Omental fat pad (tissue), 4 donors: ENCODE measurements around a stretch of chr15.

GRCh38 chr15:59353843-59354588 is 18.7 kb downstream of the MYO1E start:
- PRO-cap: no peak
- RAMPAGE, long total RNA, 4 experiments: no peak in any of the 4 experiments

- PRO-cap: no peak
- RAMPAGE, long total RNA, 4 experiments: no peak in any of the 4 experiments
Measured at GRCh38 chr15:59374122-59374383, 1.4 kb upstream of the MYO1E start.

DNA sequence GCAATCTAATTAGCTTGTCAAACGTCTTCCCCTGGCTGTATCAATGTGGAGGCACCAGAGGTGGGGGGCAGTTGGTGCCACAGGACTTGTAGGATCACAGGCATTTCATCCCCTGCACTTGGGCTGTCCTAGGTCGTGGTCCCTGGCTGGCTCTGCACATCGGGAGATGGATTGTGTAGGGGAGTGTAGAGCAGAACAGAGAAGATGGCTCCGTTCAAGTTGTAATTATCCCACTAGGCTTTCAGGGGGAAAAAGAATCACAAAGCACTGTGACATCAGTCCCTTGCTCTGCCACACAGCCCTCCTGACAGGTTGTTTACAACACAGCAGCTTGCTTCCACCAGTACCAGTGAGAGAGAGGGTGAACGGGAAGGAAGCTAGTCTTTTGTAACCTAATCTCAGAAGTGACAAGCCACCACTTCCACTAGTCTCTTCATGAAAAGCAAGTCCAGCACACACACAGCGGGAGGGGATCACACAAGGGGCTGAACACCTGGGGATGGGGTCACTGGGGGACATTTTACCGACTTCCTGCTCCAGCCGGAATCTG is 86.2 kb downstream of the FAM81A start:
- PRO-cap: no peak
- RAMPAGE, long total RNA, 4 experiments: no peak in any of the 4 experiments

DNA sequence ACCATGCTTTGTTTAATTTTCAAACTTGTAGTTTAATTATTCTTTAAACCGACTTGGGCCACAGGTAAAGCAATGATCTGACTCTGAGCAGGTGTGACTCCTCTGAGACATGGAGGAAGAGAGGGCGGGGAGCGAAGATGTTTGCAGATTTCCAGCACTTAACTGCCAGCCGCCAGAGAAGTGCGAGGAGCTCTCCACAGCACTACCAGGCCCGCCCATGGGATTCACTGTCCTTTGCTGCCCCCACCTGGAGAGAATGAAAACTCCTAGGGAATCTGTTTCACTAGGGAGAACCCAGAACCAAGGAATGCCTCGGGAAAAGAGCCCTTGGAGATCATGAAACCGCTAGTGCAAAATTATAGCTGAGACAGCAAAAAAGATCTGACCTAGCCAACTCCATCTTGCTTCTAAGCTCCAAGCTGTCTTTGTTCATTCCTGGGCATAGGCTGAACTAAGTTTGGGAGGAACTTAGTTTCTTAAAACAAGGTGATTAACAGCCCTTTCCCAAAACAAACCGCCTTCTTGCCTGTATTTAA is 82.7 kb upstream of the GCNT3 start:
- PRO-cap: no peak
- RAMPAGE, long total RNA, 4 experiments: no peak in any of the 4 experiments

DNA sequence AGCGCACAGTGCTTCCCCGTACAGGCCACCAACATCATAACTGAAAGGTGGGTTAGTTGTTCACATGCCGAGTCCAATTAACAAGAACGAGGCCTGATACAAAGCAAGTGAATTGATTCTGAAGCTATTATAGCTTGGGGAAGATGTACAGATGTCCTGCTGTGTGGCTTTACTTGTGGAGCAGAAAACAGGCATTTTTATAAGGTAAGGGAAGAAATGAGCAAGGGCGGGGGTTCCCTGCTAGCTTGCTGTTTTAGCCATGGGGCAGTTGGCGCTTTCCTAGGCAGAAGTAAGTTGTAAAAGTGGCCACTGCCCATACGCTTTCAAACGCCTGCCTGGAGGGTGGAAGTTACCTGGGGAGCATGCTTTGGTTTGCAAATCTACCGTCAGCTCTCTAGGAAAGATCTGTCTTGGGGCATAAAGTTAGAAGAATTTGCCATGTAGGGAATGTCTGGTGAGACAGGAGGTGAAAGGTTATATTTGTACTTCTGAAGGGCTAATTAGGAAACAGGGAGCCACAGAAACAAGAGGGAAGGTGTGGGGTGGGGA is 62.4 kb upstream of the GCNT3 start:
- PRO-cap: no peak
- RAMPAGE, long total RNA, 4 experiments: no peak in any of the 4 experiments

- PRO-cap: no peak
- RAMPAGE, long total RNA, 4 experiments: no peak in any of the 4 experiments
Measured at GRCh38 chr15:59686343-59686689, 2.8 kb downstream of the BNIP2 start.

- PRO-cap: no peak
- RAMPAGE, long total RNA, 4 experiments: no peak in any of the 4 experiments
Measured at GRCh38 chr15:60004442-60005520, 670 bp downstream of the FOXB1 start.

GRCh38 chr15:60348725-60349133 is 49.1 kb downstream of the ANXA2 start:
- PRO-cap: no peak
- RAMPAGE, long total RNA, 4 experiments: no peak in any of the 4 experiments

GRCh38 chr15:60376525-60377274 is 21.1 kb downstream of the ANXA2 start:
- PRO-cap: no peak
- RAMPAGE, long total RNA, 4 experiments: no peak in any of the 4 experiments

GRCh38 chr15:60563547-60563995 is 84.6 kb upstream of the ICE2 start:
- PRO-cap: no peak
- RAMPAGE, long total RNA, 4 experiments: no peak in any of the 4 experiments

GRCh38 chr15:60616102-60616640 is 137.2 kb upstream of the ICE2 start:
- PRO-cap: no peak
- RAMPAGE, long total RNA, 4 experiments: no peak in any of the 4 experiments

DNA sequence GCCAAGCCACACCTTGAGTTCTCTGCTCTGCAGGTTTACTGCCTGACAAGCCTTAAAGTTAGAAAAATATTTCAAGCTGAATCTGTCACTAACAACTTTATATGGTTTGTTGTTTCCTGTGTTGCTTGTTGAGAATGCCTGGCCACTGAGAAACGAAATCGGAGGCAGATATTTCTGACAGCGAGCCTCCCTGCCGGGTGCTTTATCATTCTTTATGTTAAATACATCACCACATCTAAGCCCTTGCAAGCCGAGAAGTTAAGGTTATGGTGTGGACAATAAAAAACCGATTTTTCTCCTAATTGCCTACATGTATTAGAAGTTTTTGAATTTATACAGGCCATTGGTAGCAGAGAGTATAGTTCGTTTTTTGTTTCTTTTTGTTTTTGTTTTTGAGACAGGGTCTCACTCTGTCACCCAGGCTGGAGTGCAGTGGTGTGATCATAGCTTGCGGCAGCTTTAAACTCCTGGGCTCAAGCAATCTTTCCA is 188.3 kb upstream of the ICE2 start:
- PRO-cap: no peak
- RAMPAGE, long total RNA, 4 experiments: no peak in any of the 4 experiments

- PRO-cap: no peak
- RAMPAGE, long total RNA, 4 experiments: no peak in any of the 4 experiments
Measured at GRCh38 chr15:60673990-60674353, 195.0 kb upstream of the ICE2 start.

- PRO-cap: no peak
- RAMPAGE, long total RNA, 4 experiments: no peak in any of the 4 experiments
Measured at GRCh38 chr15:60795917-60796443, 317.0 kb upstream of the ICE2 start.

GRCh38 chr15:60872720-60873661 is 356.1 kb downstream of the RORA start:
- PRO-cap: no peak
- RAMPAGE, long total RNA, 4 experiments: no peak in any of the 4 experiments

DNA sequence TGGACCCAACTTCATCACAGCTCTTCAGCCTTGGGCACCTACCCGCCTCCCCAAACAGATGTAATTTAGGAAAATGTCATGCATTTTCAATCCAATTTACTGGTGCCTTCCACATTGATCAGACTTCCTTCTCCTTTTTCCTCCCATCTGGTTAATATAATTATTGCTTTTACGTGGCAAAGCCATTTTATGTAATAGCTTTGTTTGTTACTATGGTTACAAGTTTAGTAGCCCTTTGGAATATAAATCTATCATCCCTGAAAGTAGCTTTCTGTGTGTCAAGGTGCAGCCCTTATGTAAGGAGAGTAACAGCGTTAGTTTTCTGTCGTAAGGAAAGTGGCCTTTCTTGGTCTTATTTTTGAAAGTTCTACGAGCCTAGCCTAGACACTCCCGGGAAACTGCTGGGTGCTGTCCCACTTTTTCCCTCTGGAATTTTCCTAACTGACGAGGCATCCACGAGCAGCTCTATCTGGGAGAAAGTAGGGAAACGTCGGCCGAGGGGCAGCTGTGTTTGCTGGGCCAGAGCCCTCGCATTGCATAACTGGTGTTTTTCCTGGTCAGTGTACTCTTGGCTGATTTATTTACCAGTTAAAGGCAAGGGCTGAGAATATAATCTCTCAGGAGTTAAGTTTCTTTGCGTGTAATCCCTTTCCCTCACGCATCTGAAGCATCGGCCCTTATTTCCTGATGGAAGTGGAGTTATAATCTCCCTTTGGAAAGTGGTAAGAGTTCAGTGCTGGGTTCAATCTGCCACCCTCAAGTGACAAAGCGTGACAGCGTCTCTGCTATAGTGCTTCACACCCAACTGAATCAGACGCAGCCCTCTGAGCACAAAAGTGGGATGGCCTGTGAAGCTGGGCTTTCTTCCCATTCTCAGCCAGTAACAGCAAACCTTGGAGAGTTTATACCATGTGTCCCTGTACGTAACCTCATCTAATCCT is 311.7 kb downstream of the RORA start:
- PRO-cap: no peak
- RAMPAGE, long total RNA, 4 experiments: no peak in any of the 4 experiments

GRCh38 chr15:60918571-60918924 is 310.6 kb downstream of the RORA start:
- PRO-cap: no peak
- RAMPAGE, long total RNA, 4 experiments: no peak in any of the 4 experiments

GRCh38 chr15:61155731-61156036 is 73.4 kb downstream of the RORA start:
- PRO-cap: no peak
- RAMPAGE, long total RNA, 4 experiments: no peak in any of the 4 experiments

DNA sequence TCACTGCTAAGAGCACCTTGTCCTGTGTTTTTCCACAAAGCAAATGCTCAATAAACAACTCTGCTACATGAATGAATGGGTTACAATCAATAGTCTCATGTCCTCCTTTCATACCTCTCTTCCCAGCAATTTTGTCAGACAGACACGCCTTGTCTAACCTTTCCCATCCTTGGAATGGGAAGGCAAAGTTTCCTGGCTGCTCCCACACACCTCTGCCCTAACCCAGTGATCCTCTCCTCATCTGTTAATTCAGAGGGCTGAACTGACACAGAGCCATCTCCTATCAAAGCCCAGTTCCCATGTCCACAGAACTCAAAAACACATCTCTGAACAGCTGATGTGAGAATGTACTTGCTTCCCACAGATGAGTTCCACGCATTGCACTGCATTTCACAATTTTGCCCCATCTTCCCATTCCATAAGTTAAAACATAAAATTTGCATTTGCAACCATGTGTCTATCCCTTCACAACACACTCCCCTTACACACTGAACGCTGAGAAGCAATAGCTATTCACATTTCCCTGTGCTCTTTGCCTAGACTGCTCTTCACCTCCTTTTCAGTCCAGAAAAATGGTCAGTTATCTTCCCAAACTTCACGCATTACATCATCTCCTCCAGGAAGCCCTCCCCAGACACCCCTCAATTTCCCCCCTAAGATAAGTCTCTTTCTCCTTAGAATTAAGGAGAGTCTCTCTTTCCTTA is 45.2 kb downstream of the RORA start:
- PRO-cap: no peak
- RAMPAGE, long total RNA, 4 experiments: no peak in any of the 4 experiments

DNA sequence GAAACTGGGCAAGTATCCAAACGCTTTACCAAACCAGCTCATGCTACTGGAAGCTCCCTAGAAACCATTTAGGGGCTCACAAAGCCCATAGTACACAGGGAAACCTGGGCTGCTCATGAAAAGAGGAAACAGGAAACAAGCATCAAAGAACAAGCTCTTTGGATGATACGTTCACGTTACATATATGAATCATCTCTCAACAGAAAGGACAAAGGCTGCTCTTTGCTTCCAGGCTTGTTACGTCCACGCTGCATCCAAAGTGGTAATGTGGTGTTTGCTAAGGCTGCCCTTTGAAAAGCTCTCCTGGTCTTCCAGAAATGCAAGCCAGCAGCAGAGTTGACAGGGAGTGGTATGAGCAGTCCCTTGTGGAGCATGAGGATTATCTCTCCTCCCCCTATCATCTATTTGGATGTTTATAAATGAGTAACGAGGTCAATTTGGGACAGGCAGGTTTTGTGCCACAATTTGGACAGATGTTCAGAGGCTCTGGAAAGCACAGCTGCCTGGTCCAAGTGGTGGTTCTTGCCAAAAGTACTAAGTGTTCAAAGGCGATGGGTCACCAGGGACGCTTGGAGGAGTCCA is 98.0 kb upstream of the RORA start:
- PRO-cap: no peak
- RAMPAGE, long total RNA, 4 experiments: no peak in any of the 4 experiments